Left colon (tissue), 1 donor: ENCODE measurements around the gene ENTREP2.

- PRO-cap = no peak
These were observed 23.6 kb downstream of the GOLGA8G start for GRCh38 chr15:28509130-28509572.

DNA sequence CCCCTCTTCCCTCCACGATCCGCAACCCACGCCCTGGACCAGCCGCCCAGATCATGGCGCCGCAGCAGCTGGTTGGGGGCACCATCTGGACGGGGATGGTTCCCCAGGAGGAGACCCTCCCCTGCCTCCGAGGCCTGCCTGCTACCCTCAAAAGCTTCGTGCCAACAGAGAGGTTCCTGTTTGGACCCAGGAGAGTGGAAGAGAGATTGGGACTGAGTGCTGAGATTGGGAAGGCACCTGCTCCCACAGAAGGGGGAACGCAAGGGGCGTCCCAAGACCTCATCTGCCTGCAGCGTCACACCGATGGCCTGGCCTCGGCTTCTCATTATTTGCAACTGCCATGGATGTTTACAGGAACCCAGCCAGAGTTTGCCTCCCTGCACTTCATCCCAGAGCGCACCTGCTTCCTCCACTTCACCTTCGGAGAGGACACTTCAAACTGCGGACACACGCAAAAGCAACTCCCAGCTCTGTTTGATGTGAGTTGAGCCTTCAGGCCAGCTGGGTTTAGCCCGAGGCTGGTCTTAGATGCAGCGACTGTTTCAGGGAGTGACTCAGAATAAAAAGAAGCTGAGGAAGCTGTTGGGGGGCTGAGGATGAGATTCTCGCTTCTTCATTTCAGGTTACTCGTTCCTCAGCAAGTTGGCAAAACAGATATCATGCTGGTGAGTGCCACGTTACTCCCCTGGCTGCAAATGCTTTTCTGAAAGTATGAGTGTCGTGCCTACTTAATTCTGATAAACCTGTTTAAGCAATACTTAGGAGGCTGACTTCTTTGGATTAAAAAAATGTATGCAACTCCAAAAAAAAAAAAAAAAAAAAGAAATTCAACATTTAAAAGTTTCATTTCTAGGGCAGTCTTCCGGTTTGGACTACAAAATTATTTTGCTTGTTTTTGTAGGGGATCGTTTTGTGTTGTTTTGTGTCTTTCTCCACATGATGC, 58.7 kb downstream of the GOLGA6L7 start:
- PRO-cap = no peak

DNA sequence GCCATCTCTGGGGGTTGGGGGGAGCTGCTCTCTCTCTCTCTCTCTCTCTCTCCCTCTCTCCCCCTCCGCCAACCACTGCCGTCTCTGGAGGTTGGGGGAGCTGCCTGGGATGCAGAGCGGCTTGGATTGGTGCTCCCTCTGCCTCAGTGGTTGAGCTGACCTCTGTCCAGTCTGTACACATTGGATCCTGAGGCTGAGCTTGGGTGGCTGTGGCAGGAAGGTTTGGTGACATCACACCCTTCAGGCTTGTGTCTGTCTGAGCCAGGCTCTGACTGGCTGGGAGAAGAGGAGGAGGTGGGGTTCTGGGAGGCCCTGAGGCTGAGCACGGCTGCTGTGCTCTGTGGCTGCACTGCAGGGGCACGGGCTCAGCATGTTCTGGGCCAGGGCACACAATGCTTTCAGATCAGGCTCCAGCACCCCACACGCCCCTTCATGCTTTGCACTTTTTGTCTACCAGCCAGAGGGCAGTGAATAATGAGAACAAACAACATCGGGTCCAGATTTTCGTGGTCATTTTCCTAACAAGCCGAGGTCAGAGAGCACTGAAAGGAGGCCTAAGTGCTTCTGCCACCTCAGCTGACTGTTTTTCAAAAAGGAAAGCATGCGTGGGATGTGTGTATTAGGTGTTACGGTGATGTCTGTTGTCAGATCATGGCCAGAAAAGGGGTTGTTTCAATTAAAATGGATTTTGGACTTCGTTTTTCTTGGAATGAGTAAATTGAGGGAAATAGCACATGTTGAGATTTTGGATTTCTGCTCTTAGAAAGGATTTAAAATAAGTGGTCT, 99.3 kb downstream of the APBA2 start:
- PRO-cap = no peak

DNA sequence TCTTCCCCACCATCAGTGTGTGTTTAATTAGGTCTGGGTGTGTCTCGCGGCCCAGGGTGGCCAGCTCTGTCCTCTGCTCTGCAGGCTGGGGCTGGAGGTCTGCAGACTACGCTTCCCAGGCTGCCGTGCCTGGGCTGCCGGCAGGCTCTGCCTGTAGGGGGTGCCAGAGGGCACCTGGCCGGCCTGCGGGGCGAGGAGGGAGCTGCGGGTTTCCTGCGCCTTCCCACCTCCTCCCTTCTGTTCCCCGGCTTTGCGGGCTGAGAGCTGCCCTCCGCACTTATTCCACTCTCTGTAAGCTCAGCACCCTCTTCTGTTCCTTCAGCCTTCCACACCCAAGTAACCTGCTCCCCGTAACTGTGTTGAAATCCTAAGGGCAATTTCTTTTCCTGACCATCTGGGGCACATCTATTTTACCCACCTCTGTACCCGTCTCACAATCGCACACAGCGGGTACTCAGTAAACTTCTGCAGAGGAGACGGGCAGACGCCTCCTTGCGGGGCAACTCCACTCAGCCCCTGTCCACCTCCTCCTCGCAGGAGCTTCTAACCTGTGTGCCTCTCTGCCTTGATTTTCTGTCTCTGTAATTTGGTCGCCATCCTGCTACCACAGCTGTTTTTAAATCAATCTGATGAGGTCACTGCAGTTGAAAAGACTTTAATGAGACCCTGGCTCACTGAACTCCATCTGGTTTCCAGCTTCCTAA, 129.6 kb downstream of the NSMCE3 start:
- PRO-cap = no peak

DNA sequence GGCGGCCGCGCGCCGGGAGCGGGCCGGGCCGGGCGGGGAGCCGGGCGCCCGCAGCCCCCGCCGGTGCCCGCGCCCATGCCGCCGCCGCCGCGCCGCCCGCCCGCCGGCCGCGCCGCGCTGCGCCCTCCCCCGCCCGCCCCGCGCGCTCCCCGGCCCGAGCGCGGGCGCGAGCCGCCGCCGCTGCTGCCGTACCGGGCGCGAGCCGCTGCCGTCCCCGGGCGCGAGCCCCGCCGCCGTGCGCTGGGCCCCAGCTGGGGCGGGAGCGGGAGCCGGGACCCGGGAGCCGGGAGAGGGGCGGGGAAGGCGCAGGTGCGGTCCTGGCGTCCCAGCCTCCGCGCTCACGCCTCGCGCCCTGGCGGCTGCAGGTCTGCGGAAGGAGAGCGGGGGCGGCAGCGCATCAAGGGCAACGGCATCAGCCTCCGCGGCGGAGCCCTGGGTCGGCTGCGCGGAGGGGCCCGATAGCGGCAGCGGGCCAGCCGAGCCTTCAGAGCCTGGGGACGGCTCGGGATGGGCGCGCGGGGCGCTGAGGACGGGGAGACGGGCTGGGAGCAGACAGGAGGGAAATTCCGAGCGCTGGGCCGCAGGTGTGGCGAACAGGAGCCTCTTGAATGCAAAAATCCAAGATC, at the start of gene ENTREP2:
Gene ENTREP2 (minus strand): TSS at position 126 of the 626 bp plus-strand sequence.
- PRO-cap = bidirectional peak, plus-strand start at position 289 of the sequence, minus-strand start at position 119 of the sequence

- PRO-cap = bidirectional peak, plus-strand start at chr15:29671208, minus-strand start at chr15:29671032; unidirectional peak, plus-strand start at chr15:29671388; unidirectional peak, plus-strand start at chr15:29671413
These were observed 100.3 kb upstream of the ENTREP2 start for GRCh38 chr15:29670935-29671647.

GRCh38 chr15:29985382-29985646, 97.4 kb upstream of the GOLGA8J start:
- PRO-cap = no peak

- PRO-cap = no peak
These were observed 46.2 kb downstream of the CHRFAM7A start for GRCh38 chr15:30347163-30347529.

GRCh38 chr15:30477574-30478542, 63.8 kb upstream of the GOLGA8R start:
- PRO-cap = no peak

DNA sequence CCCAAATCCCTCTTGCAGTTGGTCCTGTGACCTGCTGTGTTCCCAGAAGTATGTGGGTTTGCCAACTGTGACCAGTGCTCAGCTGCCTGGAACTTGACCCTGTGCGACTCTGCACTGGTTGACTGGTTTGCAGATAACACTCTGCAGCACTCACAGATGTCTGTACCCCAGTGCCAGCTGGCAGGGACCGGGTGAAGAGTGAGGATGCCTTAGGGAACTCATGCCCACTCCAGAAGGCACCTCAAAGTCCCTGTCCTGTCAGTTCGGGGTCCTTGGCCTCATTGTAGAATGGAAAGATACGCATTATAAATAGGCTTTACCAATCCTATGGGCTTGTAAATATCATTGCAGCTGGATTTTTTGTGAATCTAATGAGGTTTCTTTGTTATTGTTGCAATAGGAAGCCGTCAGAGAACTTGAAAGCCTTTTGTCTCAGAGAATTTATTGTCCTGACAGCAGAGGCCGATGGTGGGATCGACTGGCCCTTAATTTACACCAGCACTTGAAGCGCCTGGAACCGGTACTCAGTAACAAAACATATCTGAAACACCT, 18.2 kb downstream of the FAN1 start:
- PRO-cap = no peak

DNA sequence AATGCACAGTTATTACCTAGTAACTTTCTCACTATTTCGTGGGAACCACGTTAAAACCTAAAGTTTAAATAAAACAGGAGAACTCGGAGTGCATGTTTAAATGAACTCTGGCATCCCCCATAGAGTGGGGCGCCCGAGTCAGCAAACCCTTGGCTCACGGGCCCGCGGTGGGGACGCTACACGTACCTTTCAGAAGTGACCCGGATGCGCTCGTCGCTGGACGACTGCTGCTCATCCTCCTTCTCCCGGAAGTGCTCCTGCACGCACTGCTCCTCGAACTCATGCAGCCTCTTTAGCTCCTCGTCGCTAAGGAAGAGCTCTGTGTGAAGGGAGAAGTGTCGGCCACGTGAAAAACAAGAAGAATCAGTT, 34.5 kb upstream of the MTMR10 start:
- PRO-cap = no peak

DNA sequence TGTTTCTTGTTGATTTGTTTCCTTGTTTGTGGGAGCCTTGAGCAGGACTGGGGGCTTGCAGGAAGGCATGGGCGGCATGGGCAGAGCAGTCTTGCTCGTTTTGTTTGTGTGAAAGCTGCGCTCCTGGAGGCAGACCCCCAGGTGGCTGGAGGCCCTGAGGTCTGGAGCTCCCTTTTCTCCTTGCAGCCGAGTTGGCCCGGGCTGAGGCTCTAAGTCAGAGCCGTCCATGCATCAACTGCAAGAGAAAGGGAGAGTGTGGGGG, 26.9 kb upstream of the KLF13 start:
- PRO-cap = unidirectional peak, plus-strand start at position 111 of the sequence

- PRO-cap = no peak
These were observed 3.2 kb upstream of the KLF13 start for GRCh38 chr15:31323434-31323882.

GRCh38 chr15:31325464-31326547, 829 bp upstream of the KLF13 start:
- PRO-cap = bidirectional peak, plus-strand start at chr15:31325793, minus-strand start at chr15:31325720; bidirectional peak, plus-strand start at chr15:31325969, minus-strand start at chr15:31325979; bidirectional peak, plus-strand start at chr15:31326215, minus-strand start at chr15:31326145; bidirectional peak, plus-strand start at chr15:31326863, minus-strand start at chr15:31326477

DNA sequence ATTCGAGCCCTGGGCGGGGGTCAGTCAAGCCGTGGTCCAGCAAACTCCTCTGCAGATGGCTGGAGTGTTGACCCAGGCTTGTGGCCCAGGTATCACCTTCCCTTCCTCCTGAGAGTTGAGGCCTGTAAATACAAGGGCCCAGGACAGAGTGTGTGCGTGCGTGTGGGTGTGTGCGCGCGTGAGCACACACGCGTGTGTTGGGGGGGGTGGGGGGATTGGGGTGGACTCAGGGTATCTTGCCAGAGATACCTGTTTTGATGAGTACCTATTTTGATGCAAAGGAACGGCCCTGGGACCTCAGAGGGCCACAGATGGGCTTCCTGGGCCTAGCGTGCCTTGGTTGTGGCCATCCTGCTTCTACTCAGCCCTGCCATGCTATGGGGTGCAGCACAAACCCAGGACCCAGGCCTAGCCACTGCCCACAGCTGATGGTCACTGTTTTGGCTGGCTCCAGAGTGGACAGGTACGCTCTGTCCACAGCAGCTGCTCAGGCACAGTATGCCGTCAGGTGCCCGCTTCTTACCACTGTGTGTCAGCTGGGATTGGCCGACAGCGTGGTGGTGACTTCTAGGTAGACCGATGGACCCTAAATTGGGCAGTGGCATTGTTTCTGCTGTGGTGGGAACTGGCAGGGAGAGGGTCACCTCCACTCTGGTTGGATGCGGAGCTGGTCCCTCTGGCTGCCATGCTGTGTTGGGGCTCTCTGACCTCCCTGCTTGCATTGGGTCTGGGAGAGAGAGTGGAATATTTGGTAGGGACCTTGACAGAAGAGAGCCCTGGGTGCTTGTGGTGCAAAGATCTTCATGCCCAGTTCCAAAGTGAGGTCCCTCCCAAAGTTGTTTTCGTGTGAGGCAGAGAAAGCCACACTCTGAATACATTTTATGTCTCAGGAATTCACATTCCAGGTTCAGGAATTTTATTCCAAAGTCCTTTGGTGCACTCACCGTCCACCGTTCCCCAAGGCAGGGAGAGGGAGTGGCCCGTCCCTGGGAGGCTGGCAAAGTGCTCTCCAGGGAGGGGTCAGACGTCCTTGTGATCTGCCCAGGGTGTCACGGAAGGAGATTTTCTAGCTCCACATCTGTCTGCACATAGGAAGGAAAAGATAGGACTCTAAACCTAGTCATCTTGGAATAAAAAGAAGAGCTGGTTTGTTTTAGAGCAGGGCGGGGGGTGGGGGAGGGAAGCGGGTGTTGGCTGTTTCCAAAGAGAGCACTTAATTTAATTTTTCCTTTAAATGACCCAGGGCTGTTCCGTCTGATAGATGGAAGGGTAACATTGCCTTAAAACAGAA, 47.5 kb downstream of the KLF13 start:
- PRO-cap = bidirectional peak, plus-strand start at position 1,023 of the sequence, minus-strand start at position 820 of the sequence

- PRO-cap = no peak
These were observed 48.7 kb downstream of the KLF13 start for GRCh38 chr15:31375330-31375780.

DNA sequence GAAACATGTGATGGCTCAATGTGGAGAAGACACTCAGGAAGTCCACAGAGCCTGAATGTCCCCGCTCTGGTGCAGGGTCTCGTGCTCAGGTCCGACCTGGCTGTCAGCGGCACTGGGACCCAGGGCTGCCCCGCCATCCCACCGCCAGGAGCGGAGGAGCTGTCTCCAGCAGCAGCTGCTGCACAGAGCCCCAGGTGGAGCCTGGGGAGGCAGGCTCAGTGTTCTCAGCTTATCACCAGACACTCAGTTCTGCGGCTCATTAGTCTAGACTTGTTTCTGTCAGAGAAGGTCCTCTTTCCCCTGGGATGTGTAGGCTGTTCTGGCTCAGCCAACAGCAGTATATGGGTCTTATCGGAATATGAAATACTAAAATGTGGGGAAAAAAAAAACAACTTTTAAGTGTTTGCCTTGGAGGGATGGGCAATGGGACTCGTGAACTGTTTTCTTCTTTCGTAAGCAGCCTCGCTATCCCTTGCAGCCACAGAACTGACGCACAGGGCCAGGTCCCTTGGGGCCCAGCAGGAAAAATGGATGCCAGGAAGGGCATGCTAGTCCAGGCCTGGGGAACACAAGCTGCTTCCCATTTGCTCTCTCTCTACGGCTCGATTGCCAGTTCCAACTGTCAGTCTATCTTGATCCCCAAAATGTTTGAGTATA, 76.0 kb downstream of the KLF13 start:
- PRO-cap = no peak

- PRO-cap = no peak
These were observed 227.6 kb downstream of the KLF13 start for GRCh38 chr15:31554093-31554707.

GRCh38 chr15:31869490-31870326, 765 bp downstream of the OTUD7A start:
- PRO-cap = no peak

DNA sequence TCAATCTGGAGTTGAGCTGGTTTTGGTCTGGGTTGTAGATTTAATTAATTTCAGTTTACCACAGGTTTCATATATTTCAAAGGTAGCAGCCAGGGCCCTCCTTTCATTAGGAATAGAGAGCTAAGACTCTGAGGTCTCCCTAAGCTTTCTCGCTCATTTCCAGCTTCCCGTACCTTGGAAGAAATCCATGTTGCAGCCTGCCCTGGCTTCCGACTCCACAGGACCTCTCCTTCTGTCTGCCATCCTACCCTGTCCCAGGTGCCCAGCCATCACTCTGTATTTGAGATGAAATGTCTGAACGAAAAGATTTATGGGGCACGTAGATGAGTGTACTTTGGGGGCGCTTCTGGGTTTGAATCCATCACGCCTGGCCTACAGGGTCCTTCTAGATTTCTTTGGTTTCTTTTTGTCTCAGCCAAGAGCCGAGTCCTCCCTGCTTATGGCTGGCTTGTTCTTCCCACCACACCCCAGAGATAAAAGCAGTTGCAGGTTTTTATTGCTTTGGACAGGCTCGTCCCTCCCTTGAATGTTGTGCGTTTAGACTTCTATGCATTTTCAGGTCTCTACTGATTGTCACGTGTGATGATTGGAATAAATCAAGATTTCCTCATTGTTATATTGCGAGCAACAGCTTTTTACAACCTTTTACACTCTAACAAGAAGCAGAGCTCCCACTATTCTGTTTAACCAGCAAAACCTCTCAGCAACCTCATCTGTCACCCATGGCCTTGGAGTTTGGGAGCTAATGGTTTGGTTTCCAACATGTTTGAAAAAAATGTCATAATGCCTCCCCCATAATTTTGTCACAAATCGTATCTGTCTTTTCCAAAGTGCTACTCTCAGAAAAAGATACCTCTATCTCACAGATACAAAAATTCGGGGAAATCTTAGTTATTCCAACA, 55.1 kb upstream of the OTUD7A start:
- PRO-cap = unidirectional peak, minus-strand start at position 469 of the sequence; unidirectional peak, minus-strand start at position 528 of the sequence